Bronchial lymph node (tissue), 1 donor: ENCODE results near the gene MXRA7.

DNA sequence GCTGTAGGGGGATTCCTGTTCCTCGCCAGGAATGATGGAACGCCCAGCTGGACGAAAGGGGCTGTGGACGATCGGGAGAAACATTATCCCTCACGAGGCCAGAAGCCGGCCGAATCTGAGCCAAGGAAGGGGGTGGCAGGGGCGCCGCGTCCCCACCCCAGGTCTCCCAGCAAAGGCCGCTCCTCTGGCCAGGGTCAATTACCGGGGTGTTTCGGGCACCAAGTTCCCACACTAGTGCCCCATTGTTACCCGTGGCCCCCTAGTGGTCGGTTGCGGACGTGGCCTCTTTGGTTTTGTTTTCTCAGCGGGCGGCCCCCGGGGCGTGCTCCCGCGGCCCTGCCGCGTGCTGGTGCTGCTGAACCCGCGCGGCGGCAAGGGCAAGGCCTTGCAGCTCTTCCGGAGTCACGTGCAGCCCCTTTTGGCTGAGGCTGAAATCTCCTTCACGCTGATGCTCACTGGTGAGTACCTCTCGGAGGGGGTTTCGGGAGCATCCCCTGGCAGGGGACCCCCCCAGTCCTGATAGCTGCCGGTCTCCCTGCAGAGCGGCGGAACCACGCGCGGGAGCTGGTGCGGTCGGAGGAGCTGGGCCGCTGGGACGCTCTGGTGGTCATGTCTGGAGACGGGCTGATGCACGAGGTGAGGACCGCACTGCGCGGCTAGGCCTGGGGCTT lies 1.4 kb downstream of the SPHK1 start:
- PRO-cap: bidirectional peak, plus-strand start at position 290 of the sequence, minus-strand start at position 200 of the sequence

- PRO-cap: unidirectional peak, plus-strand start at chr17:76502661
These were observed 1.3 kb upstream of the RHBDF2 start for GRCh38 chr17:76502539-76502972.

- PRO-cap: no peak
These were observed 18.1 kb downstream of the CYGB start for GRCh38 chr17:76519357-76519823.

- PRO-cap: bidirectional peak, plus-strand start at chr17:76528757, minus-strand start at chr17:76528668
These were observed 9.0 kb downstream of the CYGB start for GRCh38 chr17:76528507-76528857.

DNA sequence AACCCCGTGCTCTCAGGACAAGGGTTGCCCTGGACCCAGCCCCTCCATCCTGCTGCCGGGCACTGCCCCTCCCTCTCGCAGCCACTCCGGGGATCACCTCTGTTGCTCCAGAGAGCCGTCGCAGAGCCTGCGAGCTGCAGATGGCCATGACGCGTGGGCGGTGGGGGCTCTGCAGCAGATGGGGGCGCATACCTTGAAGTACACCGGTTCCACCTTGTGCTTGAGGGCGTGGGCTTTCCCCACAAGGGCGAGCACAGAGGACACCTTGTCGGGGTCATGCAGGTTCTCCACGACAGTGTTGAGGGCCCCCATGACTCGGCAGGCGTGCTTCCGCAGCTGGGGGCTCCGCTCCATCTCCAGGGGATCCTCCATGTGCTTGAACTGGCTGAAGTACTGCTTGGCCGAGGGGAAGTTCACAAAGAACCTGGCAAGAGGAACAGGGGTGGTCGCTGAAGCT lies 6.2 kb downstream of the CYGB start:
- PRO-cap: no peak

DNA sequence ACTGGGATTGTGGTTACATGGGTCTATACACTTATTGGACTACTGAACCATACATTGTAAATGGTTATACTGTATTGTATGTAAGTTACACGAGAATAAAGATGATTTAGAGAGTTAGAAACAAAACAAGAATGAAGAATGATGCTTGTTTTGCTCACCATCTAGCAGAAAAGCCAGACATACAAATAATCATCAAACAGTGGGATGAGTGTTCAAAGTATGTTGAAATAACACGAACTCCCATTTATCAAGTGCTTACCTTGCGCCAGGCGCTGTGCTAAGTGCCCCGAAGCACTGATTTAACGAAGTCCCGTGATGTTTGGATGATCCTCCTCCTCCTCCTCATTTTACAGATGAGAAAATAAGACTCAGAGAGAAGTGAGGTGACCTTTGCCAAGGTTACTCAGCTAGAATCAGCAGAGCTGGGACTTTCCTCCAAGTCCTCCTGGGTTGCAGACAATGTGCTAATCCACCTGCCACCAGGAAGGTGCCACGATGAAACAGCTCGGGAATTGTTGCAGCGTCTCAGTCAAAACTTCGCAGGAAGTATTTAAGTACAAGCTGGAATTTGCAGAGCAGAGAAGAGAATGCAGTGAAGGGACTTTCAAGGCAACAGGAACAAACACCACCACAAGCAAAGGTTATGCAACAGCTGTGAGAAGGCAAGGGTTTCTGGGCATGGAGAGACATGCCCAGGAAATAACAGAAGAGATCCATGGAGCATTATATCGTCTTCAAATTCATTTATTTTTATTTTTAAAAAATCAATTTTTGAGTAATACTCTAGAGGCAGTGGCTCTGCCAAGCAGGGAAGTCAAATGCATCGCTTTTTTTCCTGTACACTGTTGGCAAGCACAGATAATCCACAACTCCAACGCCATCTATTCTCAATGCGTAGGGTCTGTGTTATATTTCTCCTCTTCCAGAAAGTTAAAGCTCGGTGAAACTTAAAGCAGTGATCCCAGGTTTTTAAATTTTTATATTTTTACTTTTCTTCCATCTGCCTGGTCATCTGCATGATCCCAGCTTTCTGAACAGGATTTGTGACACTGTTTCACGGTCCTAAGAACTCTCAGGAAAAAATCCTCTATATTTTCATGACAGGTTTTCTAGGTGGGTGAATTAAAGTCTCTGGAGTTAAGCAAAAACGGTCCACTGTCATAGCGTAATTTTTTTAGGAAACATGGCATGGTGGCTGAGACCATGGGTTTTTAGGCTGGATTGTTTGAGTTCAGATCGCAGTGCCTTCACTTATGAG lies 11.2 kb downstream of the PRCD start:
- PRO-cap: no peak

DNA sequence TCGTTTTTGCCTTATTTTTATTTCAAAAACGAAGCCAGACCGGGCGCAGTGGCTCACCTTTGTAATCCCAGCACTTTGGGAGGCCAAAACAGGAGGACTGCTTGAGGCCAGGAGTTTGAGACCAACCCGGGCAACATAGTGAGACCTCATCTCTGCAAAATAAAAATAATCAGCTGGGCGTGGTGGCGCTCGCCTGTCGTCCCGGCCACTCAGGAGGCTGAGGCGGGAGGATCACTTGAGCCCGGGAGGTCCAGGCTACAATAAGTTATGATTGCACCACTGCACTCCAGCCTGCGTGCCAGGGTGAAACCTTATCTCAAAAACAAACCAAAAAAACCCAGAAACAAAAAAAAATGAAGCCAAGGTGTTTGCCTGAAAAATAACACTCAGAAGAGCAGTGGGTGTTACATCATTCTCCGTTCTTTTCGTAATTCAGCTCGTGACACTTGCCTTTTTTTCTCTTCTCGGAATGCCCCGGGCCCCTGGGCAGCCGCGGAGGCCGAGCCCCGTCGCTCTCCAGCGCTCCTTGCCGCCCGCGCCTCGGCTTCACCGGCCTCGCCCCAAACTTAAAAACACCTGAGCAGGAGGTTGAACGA lies 17.0 kb downstream of the PRCD start:
- PRO-cap: bidirectional peak, plus-strand start at position 489 of the sequence, minus-strand start at position 417 of the sequence

DNA sequence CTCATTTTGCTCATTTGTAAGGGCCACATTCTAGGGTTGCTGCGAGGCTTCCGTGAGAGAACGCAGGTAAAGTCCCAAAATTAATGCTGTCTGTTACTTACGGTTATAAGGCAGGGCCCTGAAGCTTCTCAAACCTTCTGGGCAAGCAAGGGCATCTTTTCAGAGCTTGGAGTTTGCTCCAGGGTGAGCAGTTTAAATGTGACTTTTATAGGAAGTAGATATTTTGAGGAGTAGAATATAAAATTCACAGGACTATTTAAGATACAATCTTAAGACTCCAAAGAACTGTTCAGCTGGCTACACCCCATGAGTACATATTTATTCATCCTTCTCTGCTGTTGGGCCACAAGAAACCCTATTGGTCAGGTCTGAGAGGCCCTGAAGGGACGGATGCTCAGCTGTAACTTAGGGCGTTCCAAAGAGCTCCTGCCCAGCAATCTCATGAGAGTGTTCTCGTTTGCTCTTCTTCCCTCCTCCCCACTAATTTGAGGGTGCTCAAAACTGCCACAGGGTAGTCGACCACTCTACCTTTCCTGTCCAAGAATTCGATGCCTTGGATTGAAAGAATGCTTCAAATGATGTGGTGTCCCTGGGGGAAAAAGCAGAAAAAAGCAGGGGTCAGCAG lies 7.3 kb downstream of the ST6GALNAC2 start:
- PRO-cap: no peak

GRCh38 chr17:76613110-76613663 lies 27.5 kb upstream of the ST6GALNAC2 start:
- PRO-cap: no peak

DNA sequence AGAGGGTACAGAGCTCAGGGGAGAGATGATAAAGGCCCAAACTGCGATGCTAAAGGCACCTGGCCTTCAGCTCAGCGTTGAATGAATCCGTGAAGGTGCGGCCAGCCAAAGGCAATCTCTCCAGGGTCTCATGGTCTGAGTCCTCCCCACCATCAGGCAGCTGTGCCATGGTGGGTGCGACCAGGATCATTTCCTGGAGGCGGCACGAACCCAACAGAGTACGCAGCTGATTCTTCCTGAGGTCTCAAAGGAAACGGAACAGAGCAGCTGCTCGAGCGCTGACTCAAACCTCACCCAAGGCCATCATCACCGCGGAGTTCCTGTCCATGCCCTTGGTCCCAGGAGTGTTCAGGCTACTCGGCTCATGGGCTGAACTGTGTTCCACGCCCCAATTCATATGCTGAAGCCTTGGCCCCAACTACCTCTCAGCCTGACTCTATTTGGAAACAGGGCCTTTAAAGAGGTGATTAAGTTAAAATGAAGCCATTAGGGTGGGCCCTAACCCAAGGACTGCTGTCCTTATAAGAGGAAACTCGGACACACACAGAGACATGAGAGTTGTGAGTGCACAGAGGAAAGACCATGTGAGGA lies 14.0 kb downstream of the MXRA7 start:
- PRO-cap: unidirectional peak, plus-strand start at position 247 of the sequence

- PRO-cap: bidirectional peak, plus-strand start at chr17:76711106, minus-strand start at chr17:76711020
These were observed at the start of gene MXRA7 for GRCh38 chr17:76710852-76712007. Gene MXRA7, minus strand, starts transcription at chr17:76710965.

DNA sequence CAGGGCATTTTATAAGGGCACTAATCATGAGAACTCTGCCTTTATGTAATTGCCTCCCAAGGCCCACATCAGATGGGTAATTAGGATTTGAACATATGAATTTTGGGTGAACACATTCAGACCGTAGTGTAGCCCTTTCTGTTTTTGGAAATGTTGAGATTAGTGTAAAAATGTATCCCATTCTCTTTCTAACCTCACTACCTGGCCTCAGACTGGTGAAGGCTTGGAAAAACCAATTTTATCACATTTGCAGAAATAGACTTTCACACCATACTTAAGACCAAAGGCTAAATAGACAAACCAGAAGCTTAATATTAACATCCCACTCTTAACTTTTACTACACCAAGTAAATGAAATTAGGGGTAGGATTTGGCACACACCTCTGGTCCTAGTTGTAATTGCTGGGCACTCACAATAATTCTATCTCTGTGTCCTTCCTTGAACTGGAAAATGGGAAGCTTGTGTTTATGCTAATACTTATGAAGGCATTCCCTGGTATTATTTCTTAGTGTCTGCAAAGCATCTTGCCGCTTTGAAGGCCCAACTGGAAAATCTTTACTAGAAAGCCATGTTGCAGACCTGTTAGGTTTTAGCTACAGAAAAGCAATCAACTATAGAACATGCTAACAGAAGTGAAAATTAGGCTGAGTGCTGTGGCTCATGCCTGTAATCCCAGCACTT lies 4.9 kb downstream of the METTL23 start:
- PRO-cap: no peak

GRCh38 chr17:76735408-76735844 lies 1.7 kb downstream of the SRSF2 start:
- PRO-cap: no peak

GRCh38 chr17:76843588-76844174 lies 24.5 kb upstream of the MGAT5B start:
- PRO-cap: no peak

GRCh38 chr17:76924607-76924806 lies 56.3 kb downstream of the MGAT5B start:
- PRO-cap: no peak

DNA sequence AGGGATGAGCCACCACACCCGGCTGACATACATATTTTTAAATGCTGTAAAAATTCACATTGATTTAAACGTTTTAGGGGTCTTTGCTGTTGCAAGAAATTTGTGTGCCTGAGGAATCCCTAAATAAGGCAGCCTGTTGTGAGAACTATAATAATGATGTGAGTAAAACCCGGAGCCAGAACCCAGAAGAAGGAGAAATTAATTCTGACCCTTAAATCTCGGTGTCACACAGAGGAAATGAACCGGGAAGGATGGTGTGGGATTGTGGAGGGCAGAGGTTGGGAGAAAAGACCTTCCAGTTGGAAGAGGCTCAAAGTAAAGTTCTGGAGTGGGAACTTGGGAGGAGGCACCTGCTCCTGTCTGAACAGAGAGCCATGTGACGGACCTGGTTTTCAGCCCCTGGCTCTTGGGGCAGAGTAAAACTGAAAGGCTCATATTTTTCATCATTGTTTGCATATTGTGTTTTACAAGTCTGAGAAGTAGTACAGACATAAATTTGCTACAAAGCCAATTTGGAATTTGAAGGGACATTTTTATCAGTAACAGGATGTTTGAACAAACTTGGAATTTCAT lies 24.5 kb upstream of the SEC14L1 start:
- PRO-cap: unidirectional peak, minus-strand start at position 366 of the sequence

DNA sequence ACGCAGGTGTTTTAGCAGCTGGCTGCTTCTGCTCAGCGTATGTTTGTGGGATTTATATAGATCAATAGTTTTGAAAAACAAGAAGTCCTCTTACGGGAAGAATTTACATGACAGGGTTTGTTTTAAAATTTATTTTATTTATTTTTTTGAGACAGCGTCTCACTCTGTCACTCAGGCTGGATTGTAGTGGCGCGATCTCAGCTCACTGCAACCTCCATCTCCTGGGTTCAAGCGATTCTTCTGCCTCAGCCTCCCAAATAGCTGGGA lies 3.6 kb downstream of the SEC14L1 start:
- PRO-cap: bidirectional peak, plus-strand start at position 170 of the sequence, minus-strand start outside the sequence

GRCh38 chr17:77162959-77163579 lies 22.3 kb downstream of the SEC14L1 start:
- PRO-cap: no peak

- PRO-cap: no peak
These were observed 28.3 kb downstream of the SEC14L1 start for GRCh38 chr17:77168972-77169528.

- PRO-cap: no peak
These were observed 32.2 kb downstream of the SEC14L1 start for GRCh38 chr17:77172718-77173623.